A375 (cell line): ENCODE data around the genes SOX18 and MYT1.

- RAMPAGE, long total RNA: no peak
Measured at GRCh38 chr20:64047259-64048442, 1.8 kb downstream of the SOX18 start.

GRCh38 chr20:64048443-64049055 is 890 bp downstream of the SOX18 start:
- RAMPAGE, long total RNA: no peak

- RAMPAGE, long total RNA: no peak
Measured at GRCh38 chr20:64049056-64050159, at the start of gene SOX18. Gene SOX18, minus strand, starts transcription at chr20:64049639.

GRCh38 chr20:64064021-64064919 is 1.3 kb downstream of the TCEA2 start:
- RAMPAGE, long total RNA: no peak

DNA sequence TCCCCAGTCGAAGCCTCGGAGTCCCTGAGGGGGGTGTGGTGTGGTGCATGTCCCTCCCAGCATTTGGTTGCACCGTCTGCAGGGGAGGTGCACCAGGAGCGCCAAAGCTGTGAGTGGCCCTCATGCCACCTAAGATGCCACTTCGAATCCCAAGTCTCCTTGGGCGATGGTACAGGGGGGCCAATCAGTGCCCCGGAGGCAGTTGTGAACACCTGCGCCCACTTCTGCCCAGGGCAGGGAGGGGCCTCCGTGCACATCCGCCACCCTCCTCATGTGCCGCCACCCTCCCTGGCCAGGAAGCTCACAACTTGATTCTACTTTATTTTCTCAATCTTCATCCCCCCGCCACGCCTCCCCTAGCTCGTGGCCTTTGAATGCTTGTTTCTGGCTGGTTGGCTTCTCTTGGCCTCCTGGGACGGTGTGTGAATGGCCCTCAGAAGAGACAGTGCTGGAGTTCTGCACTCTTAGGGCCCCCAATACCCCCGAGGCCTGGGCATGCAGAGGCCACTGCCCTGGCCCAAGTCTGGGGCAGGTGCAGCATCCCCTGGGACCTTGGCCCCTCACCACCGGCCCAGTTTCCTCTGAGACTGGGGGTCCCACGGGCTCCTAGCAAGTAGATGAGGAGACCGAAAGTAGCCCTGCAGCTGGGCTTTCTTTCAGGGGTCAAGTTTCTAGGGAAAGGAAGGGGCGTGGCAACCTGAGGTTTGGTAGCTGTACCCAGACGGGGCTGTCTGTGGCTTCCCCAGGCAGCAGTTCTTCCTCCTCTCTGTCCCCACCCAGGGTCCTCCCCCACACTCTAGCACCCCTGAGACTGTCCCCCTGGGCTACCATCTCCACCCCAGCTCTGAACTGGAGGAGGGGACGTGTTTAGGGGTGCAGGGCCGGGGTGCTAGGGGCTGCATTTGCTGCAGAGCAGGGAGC is 1.4 kb downstream of the RGS19 start:
- RAMPAGE, long total RNA: no peak

GRCh38 chr20:64163901-64164915 is at the start of gene MYT1:
Gene MYT1, plus strand, starts transcription at chr20:64164452.
- RAMPAGE, long total RNA: no peak

DNA sequence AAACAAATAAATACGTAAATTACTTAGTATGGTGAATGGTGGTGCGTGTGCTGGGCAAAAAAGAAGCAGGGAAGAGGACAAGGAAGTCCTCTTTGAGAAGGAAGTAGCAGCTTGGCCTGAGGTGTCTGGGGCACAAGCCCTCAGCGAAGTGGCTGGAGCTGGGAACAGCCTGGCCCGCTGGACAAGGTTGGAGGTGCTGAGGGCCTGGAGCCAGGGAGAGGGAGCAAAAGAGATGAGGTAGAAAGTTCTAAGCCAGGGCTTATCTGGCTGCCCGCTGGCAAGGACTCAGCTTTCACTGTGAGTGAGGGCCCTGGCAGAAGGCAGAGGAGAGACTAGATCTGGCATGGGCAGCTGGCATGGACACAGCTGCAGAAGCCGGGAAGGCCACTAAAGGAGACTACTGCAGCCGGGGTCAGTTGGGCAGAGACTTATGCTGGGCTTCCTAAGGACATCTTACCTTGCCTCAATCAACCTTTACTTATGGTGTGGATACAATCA is 21.8 kb upstream of the PCMTD2 start:
- RAMPAGE, long total RNA: no peak

DNA sequence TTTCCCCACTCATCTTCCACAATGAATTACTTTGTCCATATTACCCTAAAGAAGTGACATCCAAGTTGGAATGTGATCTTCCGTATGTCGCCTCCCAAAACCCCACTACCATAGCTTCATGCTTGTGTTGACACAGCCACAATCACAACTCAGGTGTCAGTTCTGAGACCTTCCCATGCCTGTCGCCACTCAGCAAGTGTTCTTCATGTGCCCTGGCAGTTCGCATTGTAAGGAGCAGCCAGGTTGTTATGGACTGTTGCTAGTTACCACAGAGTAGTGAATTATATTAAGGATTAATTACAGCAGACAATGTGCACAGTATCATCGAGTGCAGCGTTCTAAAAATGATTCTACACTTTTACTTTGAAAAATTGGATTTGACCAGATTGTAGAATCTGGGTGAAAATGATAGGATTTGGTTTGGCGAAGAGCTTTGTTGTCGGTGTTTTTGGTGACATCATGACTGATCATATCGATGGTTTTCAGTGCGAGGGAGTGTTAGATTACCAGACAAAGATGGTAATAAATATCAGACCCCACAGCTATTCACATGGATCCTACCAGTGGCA is 1.7 kb downstream of the PCMTD2 start:
- RAMPAGE, long total RNA: no peak